Umbilical cord (tissue), 2 donors: ENCODE measurements around the genes ARAF, ZNF182 and GATA1.

DNA sequence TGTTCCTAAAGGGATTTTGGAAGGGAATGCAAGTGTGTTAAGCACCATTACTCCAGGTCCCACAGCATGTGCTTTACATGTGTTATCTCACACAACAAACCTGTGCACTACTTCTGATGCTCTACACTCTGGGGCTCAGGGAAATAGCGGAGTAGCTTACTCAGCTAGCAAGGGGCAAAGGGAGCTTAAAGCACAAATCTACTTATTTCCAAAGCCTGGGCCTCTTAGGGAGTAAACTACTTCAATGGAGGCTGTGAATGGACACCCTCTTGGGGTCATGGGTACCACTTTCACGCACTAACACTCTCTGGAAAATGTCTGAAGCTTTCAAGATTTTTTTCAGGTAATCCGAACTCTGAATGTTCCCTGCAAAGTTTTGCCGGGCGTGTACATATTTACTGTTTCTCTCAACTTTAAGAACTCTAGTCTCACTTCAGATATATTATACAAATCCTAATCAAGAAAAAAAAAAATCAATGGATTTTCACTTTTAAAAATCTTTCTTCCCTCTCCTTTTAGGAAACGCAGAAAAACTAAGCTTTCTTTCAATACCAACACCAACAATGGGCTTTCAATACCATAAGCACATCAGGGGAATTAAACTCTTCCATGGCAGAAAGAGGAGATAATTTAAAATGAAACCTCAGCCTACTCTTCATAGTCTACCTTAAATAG, 562.8 kb upstream of the DIPK2B start:
- RAMPAGE, long total RNA = no peak

GRCh38 chrX:45765584-45766371, 565.1 kb upstream of the DIPK2B start:
- RAMPAGE, long total RNA = no peak

DNA sequence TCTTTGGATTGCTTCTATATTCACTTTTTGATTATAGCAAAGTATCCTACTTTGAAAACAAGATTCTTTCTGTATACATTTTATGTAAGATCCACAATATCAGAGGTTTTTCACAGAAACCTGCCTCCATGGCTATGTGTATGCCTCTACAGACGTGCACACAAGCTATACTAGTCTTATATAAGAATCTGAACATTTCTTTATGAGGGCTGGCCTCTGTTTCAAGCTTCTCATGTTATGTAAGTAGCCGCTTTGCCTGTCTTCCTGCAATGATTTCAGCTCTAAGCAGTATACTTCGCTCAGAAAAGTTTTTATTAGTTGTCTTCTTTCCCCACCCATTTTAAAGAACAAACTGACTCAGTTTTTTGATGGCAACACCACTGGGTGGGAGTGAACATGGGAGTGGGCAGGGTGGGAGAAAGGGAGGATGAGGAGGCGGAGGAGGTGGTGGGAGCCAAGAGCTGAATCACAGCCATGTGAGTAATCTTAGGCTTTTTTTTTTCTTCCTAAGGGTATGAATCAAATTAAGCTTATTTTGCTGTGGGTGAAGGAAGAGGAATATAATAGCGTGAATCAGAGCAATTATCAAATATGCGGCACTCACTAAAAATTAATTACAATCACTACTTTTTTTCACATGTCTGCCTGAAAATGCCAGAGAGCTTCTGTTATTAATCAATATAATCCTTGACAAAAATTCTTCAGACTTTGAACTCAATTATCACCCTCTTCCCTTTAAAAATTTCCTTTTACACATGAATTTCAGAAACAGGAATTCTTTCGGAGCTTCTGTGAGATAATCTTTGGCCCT, 574.3 kb upstream of the DIPK2B start:
- RAMPAGE, long total RNA = no peak

DNA sequence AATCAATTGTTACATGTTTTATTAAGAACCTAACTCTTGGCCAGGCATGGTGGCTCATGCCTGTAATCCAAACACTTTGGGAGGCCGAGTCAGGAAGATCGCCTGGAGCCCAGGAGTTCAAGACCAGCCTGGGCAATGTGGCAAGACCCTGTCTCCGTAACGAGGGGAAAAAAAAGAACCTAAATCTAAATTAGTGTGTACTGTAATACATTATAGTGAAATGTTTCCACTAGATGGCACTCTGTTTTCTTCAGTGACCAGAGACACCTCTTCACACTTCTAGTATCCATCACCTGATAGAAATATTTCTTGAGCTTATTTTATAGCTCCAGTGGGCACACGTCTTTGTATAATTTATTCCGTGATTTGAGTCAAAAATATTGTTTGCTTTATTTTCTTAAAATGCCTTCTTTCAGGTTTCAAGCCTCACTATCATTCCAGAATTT, 600.9 kb upstream of the DIPK2B start:
- RAMPAGE, long total RNA = no peak

- RAMPAGE, long total RNA = no peak
These were observed 607.4 kb upstream of the DIPK2B start for GRCh38 chrX:45807936-45808662.

GRCh38 chrX:46326084-46326705, 120.9 kb upstream of the KRBOX4 start:
- RAMPAGE, long total RNA = no peak

DNA sequence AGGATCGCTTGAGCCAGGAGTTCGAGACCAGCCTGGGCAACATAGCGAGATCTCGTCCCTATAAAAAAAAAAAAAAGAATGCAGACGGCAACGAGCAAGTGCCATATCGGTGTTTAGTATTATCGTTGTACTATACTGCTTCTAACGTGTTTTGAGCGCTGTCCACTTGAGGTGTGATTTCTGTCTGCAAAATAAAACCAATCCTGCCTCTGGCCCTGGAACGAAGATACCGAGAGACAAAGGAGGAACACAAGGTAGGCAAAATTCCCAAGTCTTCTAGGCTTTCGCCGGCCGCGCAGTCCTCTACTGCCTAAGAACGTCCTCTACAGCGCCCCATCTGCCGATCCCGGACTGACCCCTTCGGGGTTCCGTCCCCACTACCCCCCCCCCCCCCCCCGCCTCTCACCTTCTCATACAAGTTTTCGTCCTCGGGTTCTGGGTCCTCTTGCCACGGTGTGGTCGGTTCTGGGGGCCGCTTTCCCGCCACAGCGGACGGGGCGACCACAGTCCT, 380 bp downstream of the NDUFB11 start:
- RAMPAGE, long total RNA = no peak

- RAMPAGE, long total RNA = no peak
These were observed 1.6 kb upstream of the UBA1 start for GRCh38 chrX:47192025-47192413.

GRCh38 chrX:47463303-47463849, 19.6 kb downstream of the ZNF41 start:
- RAMPAGE, long total RNA = no peak

DNA sequence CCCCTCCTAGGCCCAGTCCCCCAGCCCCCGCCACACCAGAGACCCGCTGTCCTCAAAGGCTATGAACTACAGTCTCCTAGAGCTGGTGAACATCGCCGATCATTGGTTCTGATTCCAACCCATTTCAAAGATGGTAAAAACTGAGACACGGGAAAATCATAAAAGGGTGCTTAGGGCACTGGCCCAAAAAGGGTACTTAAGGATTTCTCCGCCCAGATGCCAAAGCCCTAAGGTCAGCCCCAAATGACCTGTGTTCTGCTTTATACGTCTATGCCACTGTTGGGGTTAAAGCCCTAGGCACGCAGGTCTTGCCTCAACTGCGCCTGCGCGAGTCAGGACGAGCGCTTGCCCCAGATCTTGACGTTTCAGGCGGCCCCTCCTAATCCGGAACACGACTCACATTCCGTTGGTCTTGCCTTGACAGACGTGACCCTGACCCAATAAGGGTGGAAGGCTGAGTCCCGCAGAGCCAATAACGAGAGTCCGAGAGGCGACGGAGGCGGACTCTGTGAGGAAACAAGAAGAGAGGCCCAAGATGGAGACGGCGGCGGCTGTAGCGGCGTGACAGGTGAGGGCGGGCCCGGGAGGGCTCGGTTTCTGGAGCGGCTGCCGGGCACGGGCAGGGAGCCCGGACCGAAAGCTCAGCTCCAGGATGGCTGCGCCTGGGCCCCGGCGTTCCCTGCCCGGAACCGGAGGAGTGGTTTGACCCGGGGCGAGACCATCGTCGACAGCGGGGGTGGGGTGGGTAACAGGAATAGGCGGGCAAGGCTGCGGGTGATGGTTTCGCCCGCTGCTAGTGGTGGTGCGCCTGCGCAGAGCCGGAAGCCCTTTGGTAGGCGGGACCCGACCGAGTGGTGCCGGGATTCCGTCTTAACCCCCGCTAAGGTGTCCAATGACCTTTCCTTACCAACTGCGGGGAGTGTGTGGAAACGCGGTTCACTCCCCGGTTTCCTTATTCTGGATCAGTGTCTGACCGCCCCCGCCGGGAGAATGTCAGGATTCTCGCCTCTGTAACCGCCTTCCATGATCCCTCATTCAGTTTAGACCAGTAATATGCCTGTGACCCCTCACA, at the start of gene ARAF:
Gene ARAF (plus strand): TSS at position 522 of the 1,072 bp plus-strand sequence.
- RAMPAGE, long total RNA = start-site peak on the plus strand centred at position 511 of the sequence, 31 bp wide, 58 and 55 reads in 2 replicates

DNA sequence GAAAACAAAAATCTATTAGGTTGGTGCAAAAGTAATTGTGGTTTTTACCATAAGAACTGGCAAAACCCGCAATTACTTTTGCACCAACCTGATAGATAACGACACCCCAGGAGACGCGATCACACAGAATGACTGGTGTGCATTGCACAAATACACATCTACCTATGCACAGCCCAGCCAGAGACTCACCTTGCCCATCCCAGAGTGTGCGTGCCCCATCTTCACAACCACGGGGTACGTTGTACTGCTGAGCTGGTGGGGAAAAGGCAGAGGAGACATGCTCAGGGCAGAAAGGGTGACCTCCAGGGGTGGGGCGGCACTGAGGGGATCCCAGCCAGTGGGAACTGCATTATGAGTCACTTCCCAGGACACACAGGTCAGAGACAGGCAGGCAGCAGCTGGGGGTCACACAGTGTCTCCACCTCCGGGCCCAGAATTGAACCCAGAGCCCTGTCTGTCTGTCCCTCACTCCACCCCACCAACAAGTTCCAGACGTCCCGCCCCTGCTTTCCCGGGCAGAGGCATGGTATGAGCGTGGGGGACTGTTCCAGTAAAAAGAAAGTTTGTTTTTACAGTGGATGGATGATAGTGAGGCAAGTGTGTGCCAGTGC, 4.9 kb upstream of the TIMP1 start:
- RAMPAGE, long total RNA = no peak

DNA sequence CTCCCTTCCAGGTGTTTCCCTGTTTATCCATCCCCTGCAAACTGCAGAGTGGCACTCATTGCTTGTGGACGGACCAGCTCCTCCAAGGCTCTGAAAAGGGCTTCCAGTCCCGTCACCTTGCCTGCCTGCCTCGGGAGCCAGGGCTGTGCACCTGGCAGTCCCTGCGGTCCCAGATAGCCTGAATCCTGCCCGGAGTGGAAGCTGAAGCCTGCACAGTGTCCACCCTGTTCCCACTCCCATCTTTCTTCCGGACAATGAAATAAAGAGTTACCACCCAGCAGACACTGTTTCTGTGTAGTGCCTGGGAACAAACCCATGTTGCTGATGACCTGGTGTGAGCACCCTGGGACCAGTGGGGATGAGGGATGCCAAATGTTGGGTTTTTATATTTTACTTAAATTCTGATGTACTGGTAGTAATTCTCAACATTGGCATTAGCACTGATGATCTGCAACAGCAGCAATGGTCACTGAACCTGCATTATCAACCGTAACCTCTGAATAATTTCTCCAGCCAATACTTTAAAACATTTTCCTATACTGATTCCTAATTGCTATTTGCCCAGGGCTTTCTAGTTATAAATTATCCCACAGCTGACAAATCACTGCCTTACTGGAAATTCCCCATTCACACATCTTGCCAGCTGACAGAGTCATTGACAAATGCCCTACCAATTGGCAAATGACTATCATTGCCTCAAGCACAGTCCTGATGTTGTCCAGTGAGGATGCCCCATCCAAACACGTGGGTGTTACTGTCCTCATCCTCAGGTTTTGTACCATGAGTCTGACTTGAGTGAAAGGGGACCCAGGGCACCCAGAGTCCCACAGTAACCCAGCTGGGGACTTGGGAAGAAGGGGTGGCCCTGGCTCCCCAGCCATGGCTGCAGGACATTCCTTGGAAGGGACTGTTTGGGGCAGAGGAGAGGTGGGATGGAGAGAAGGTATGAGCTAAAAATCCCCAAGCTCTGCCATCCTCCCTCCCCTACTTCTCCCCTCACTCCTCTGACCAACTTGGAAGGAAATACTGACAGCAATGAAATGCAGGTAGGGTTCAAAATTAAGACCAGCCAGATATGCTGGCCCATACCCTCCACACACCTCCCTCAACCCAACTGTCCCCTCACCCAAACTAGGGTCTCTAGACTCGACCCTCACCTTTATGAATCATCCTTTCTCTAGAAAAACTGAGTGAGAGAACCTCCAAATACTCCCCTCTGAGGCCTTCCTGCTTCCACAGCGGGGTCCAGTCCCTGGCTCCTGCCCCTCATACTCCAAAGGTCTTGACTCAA, 4.7 kb downstream of the TIMP1 start:
- RAMPAGE, long total RNA = no peak

- RAMPAGE, long total RNA = no peak
These were observed 4.8 kb upstream of the CFP start for GRCh38 chrX:47634041-47635333.

- RAMPAGE, long total RNA = no peak
These were observed 7.8 kb upstream of the CFP start for GRCh38 chrX:47637386-47638128.

GRCh38 chrX:47862644-47863105, 26.0 kb downstream of the ZNF81 start:
- RAMPAGE, long total RNA = no peak

DNA sequence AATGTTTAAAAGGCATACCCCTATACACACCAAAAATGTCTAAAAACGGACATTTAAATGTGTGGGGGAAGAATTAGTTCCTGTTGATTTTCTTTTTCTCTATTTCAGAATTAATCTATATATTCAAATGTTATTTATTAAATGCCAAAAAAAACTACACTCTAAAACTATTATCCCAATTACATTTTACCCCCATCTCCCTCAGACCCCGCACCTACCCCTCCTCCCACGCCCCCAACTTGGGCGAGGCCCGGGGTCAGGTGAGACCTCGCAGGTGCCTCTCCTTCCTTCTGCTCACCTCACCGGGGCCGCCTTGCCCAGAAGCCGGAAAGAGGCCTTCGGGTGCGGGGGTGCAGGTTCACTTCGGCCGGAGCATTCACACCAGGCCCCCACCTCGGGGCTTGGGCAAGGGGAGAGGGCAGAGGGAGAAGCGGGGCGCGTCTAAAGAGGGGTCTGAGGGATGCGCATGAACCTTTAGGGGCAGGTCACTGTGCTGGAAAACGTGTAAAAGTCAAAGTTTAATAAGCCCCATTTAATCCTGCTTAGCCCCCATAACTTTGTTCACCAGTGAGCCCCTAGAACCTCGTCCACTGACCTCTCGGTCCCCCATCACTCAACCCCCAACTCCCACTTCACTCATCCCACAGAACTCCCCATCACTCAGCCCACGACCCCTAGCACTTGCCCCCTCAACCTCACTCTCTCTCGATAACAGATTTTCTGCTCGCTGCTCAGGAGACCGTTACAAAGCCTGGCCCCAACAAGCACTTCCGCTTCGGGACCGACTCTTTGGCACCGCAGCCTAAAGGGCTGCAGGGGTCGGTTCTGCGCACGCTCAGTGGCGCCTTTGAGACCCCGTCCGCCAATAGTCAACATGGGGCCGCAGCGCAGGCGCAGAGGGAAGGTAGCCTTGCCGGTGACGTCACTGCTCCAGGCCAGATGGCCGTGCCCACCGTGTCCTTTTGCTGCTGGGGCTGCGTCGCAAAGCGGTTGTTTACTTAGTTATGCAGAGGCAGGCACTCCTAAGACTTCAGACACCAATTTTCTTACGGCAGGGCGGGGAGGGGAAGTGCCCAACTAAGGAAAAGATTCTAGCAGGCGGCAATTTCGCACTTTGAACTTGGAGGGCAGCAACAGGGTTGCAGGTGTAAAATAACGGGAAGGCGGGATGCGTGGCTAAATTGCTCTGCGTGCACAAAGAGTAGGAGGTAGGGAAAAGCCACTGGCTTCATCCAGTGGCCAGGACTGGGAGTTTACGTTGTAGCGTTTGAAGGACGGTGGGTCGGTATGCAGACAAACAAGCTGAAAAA, at the start of gene ZNF182:
Gene ZNF182 (minus strand): TSS at position 780 of the 1,310 bp plus-strand sequence.
- RAMPAGE, long total RNA = start-site peak on the minus strand centred at position 771 of the sequence, 25 bp wide, 12 and 26 reads in 2 replicates

DNA sequence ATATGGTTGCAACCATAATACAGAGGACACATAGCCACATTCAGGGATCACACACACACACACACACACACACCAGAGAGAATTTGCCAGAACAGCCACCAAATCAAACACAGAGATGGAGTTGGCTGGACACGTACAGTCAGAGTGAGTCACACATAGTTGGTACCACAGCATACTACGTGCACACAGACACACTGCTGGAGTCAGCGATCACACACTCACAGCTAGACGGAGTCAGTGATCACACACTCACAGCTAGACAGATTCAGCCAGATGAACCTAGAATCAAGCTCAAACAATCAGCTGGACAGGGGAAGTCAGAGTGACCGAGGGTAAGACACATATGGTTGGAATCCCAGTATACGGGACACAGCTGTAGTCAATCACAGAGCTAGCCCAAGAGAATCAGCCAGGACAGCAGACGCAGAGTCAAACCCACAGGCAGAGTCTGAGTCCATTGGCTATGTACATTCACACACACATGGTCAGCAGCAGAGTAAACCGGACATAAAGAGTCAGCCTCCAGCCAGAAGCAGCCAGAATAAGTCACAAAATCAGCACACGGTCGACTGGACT, 4.7 kb downstream of the SLC38A5 start:
- RAMPAGE, long total RNA = no peak

DNA sequence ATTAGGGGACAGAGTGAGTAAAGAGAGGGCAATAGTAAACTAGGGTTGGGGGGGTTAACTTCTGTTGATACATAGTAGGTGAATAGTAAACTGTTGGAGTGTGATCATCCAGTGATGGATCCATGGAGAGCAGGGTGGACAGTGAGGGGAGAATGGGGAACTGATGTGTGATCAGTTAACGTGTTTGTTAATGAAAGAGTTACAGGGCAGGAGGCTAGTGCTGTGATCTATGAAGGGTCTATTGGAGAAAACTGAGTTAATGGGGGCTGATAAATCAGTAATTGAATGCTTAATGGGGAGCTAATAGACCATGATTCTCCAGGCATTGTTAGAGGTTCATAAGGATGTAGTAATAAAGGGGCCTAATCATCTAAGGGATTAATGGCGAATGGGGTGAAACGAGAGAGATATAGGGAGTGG, 1.1 kb downstream of the FTSJ1 start:
- RAMPAGE, long total RNA = no peak

DNA sequence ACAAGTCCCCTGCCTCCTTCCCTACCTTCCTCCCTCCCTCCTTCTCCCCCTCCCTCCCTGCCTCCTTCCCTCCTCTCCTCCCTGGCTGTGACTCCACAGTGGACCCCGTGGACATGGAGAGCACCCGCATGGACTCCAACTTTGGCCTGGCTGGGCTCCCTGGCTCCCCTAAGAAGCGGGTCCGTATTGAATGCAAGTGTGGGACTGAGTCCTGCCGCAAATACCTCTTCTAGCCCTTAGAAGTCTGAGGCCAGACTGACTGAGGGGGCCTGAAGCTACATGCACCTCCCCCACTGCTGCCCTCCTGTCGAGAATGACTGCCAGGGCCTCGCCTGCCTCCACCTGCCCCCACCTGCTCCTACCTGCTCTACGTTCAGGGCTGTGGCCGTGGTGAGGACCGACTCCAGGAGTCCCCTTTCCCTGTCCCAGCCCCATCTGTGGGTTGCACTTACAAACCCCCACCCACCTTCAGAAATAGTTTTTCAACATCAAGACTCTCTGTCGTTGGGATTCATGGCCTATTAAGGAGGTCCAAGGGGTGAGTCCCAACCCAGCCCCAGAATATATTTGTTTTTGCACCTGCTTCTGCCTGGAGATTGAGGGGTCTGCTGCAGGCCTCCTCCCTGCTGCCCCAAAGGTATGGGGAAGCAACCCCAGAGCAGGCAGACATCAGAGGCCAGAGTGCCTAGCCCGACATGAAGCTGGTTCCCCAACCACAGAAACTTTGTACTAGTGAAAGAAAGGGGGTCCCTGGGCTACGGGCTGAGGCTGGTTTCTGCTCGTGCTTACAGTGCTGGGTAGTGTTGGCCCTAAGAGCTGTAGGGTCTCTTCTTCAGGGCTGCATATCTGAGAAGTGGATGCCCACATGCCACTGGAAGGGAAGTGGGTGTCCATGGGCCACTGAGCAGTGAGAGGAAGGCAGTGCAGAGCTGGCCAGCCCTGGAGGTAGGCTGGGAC, 11.1 kb downstream of the SUV39H1 start:
- RAMPAGE, long total RNA = no peak

DNA sequence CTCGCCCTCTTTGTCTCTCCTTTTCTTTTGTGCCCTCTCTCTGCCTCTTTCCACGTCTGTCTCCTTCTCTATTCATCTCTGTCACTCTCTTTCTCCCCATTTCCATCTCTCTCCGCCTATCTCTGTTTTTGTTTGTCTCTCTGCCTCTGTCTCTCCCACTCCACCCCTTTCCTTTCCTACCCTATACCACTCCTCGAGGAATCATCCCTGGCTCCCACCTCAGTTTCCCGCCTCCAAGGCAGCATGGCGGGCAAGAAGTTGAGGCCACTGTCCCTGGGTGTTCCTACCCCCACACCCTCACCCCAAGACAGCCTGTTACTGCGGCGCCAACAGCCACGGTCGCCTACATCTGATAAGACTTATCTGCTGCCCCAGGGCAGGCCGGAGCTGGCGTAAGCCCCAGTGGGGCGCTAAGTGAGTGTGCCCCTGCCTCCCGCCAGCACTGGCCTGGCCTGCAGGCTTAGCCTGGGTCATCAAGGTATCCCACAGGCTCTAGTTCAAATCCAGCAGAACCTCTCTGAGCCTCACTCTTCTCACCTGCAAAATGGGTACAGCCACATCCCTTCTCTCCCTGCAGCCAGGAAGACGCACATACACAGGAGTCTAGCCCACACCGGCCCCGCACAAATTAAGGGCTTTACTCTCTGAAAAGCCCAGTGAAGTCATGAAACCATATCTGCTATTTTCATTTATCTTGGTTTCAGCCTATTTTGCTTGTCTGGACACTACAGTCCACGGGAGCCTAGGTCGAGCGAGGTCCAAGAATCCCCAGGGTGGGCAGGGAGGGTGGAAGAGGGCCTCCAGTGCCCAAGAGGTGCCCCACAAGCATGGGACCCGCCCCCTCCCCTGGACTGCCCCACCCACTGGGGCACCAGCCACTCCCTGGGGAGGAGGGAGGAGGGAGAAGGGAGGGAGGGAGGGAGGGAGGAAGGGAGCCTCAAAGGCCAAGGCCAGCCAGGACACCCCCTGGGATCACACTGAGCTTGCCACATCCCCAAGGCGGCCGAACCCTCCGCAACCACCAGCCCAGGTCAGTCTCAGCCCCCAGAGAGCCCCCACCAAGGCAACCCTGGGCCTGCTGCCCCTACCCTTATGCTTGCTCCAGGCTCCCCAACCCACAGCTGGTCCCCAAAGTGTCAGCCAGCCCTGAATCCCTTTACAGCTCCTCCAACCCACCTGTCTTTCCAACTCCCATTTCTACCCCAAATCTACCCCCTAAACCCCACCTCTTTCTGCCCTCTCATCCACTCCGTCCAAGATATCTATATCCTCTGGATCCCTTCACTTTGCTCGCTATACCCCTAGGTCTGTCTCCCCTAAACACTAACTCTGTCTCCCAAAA, at the start of gene GATA1:
Gene GATA1 (plus strand): TSS at position 975 of the 1,342 bp plus-strand sequence.
- RAMPAGE, long total RNA = no peak